H4 (cell line): ENCODE measurements around a stretch of chr6.

GRCh38 chr6:17986560-17987374, 668 bp downstream of the KIF13A start:
- RAMPAGE, long total RNA: no peak

DNA sequence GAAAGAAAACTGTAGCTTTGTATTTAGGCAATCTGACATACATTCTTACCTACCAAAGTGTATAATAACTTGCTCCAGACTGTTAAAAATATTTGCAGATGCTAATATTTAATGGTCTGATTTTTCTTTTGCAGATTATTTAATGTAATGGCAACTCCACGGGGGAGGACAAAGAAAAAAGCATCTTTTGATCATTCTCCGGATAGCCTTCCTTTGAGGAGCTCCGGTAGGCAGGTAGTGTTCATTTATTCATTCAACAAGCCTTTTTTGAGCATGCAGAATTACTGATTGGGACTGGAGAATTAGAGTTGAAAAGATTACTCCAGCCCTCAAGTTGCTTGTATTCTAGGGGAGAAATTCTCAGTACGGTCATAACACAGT, 4.5 kb downstream of the KDM1B start:
- RAMPAGE, long total RNA: no peak

- RAMPAGE, long total RNA: no peak
These were observed 50.8 kb downstream of the DEK start for GRCh38 chr6:18213358-18214035.

GRCh38 chr6:18263777-18264082, 600 bp downstream of the DEK start:
- RAMPAGE, long total RNA: no peak

DNA sequence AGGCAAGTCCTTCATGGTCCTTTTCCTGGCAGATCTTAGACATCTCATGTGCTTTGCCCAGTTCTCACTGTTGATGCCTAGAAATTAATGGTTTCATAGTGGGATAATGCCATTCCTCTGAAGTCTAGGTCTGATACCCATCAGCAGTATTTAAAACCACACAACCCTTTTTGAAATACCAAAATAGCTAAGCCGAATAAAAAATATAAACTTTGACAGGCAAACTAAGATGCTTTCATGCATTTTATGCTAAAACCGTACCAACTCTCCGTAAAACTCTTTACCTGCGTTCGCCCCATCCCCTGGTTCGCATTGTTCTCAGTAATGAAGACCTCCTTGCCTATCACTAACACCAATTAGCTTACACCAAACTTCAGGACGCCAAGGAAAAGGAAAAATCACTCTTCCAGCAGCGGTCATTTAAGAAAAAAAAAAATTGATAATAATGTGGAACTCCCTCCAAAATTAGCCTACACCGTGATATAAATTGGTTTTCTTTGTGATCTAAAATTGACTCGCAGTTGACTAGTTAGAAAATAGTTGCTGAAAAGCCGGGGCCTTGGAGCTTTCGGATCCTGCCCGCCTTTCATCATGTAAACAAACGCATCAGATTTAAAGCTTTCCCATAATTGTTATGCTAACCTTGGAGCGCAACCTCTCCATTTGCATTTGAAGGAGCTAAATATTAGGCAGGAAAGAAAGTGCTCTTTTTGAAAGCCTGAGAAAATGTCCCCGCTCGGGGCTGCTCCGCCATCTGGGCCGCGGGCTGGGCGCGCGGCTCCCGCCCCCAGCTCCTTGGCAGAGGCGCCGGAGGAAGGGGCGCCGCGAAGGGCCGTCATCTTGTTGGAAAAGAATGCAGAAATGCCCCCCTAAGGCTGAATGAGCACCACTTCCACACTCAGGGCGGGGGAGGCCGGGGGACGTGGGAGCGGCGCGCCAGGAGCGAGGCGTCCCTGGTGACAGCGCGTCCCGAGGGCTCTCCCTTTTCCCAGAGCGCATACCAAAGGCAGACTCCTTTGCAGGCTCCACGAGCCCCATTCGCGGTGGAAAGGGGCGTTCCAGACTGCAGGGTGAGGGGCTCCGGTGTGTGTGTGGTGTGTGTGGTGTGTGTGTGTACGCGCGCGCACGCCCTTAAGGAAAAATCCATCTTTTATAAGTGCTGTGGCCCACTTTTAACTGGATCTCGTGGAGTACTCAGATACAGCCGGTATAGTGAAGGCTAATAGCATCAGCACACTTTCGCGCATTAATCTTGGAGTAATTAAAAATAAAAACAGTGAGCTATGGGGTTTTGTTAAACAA, 145.8 kb upstream of the ID4 start:
- RAMPAGE, long total RNA: no peak

GRCh38 chr6:19853709-19854233, 16.6 kb downstream of the ID4 start:
- RAMPAGE, long total RNA: no peak

- RAMPAGE, long total RNA: no peak
These were observed 81.4 kb downstream of the MBOAT1 start for GRCh38 chr6:20130777-20131384.

DNA sequence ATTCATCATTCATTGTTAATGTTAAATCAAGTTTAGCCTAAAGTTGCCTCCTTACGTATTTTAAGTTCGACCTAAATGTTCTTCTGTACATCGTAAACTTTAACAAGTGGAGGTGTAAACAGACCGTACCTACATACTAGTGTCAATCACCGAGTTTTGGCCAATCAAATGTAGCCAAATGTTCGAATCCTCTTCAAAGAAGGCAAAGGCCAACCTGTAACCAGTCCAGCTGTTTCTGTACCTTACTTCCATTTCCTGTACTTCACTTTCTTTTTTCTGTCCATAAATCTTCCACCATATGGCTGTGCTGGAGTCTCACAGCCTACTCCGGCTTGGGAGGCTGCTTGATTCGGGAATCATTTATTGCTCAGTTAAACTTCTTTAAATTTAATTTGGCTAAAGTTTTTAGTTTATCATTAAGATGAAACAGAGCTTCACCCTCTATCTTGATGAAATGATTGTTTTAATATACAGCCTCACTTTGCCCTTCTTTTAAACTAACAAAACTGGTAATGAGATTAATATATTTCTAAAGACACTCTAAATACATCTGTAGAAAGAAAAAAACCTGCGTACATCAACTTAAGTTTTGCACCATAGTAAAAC, 13.3 kb downstream of the MBOAT1 start:
- RAMPAGE, long total RNA: no peak

DNA sequence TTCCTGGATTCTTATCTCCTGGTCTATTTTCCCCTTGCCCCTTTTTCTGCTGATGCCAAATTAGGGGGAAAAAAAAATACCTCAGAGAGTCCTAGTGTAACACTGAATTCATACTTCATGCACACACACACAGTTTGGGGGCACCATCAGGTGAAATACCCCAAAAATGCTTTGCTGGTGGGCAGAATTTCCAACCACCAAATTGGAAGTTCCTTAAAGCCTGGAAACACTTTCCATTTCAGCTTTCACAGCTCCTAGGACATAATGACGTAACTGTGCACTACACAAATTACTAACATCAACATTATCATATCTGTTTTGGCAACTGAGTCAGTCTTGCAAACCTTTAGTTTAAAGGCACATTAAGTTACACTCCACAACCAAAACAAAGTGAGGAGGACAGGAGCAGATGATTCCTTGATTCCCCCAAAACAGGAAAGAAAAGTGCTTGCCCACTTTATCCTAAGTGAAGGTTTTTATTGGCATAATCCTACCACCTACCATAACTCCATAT, 3.6 kb downstream of the MBOAT1 start:
- RAMPAGE, long total RNA: no peak

- RAMPAGE, long total RNA: no peak
These were observed 471.4 kb downstream of the CDKAL1 start for GRCh38 chr6:21005678-21006038.

- RAMPAGE, long total RNA: no peak
These were observed 238.8 kb upstream of the SOX4 start for GRCh38 chr6:21354489-21355492.

GRCh38 chr6:21438589-21438974, 155.0 kb upstream of the SOX4 start:
- RAMPAGE, long total RNA: no peak

- RAMPAGE, long total RNA: no peak
These were observed 114.5 kb upstream of the SOX4 start for GRCh38 chr6:21478952-21479581.

DNA sequence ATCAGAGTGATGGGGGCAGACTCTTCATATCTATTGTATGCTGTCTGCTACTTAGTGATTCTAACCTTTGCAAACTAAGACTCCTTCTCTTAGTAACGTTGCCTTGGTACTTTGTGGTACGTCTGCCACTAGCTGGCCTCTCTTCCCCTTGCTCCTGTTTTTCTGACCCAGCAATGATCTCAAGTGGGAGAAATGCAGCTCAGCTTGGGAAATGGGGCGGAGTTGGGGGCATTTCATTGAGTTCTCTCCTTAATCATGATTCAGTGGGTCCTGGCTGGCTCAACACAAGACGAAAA, 55.4 kb upstream of the SOX4 start:
- RAMPAGE, long total RNA: no peak

GRCh38 chr6:21663887-21665154, 70.8 kb downstream of the SOX4 start:
- RAMPAGE, long total RNA: no peak

DNA sequence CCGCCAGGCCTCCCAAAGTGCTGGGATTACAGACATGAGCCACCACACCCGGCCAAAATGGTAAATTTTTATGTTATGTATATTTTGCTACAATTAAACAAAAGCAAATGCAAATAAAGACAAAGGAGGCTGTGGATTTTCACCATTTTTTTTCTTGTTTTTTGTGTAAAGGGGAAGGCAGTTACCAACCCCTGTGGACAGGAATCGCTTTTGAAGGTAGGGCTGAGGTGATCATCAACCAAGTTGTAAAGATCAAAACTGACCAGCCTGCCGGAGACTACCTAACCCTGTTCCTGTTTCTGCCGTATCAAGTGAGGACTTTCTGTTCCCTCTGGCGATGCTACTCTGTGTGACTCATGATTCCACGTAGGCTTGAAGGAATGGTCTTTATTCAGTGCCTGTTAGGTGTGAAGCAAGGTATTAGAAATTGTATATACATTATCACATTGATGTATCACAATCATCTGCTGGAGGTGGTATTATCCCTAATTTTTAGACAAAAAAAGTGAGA, 161.3 kb downstream of the SOX4 start:
- RAMPAGE, long total RNA: no peak

- RAMPAGE, long total RNA: no peak
These were observed 262.5 kb downstream of the SOX4 start for GRCh38 chr6:21855730-21856777.

DNA sequence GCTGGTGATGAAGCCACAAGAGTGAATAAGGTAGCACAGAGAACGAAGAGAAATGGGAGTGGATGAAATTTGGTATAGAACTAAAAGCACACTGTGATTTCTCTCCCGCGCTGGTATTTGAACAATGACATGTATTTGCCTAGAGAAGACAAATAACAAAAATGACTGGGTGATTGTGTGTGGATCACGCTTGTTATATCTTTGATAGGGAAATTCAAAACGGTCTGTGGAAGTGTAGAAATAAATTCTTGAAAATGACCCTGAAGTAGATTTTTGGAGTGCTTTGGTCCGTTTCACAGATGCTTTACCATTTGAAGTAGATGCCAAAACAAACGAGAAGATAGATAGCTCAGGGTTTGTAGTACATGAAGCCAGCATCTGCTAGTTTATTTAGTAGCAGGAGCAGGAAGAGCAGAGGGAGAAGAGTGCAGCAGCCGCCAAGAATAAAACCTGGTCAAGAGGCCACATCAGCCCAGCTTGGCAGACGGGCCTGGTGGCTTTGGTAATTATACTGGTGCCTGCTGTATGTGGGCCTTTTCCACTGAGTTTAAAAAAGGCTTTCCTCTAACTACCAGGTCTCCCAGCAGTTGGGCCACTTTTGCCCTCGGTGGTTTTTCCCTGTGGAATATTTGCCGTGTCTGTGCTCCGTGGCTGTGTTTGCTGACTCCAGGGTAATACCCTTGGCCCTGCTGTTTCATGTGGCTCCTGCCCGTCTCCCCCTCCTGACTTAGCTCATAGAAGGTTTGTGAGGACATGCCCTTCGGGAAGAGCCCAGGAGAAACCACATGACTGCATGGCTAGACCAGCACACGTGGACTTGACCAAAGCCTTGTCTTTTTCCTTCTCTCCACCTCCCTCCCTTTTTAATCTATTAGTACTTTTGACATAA, 293.9 kb downstream of the SOX4 start:
- RAMPAGE, long total RNA: no peak

DNA sequence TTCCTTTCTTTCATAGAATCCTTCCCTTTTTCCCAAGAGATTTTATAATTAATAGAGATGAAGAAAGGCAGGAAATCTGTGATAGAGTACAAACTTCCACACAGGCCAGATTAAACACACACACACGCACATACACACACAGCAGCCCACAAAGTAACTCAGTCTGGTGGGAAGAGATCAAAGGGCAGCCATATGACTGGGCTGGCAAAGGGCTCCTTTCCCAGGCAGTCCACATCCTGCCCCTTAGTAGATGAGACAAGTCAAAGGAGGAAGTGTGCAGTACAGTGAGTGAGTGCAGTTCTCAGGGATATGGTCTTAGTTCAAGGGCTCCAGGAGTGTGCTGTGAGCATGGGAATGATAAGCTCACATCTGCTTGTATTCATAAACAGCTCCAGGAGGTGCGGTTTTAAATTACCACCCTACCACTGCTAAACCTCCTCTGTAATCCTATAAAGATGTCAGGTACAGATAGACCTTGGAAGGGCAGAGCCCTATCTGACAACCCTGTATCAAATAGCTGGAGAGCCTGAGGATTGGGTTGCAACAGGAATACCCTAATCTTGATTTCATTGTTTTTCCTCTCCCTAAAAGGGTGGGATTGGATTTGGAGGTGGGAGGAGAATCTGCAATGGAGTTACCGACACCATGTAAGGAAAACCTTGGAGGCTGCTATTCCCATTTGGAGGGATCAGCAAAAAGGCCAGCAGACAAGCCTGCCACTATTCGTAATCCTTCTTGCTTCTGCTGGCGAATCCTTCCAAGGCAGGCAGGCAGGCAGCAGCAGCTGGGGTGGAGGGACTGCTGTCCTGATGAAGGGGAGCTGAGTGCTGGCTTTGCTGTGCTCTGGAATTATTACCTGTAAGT, 342.9 kb downstream of the PRL start:
- RAMPAGE, long total RNA: no peak

DNA sequence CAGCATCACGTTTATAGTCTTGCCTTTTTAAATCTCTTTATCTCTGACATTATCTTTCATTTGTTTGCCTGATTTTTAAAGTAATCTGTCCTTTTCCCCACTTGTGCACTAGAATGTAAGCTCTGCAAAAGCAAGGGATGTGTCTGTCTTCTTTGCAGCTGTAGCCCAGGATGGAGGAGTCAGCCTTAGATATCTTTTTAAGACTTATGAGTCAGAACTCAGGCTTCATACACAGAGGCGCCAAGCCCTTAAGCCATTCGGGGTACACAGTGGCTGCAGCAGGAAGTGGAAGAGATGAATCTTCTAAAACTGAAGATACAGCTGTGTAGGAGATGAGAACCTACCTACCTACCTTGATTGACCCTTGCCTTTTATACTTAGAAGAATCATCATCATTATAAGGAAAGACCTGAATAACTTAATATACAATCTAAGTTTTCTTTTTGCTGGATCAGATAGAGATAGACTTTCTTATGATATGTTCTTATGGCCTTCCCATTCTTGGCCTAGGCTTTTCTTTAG, 304.6 kb downstream of the PRL start:
- RAMPAGE, long total RNA: no peak